ENCODE data around the genes MAF and CENPN.

- PRO-cap, result no peak
- RAMPAGE, long total RNA, 3 experiments, result no peak in any of the 3 experiments
Observed at GRCh38 chr16:78463553-78464408, 364.3 kb downstream of the WWOX start.

DNA sequence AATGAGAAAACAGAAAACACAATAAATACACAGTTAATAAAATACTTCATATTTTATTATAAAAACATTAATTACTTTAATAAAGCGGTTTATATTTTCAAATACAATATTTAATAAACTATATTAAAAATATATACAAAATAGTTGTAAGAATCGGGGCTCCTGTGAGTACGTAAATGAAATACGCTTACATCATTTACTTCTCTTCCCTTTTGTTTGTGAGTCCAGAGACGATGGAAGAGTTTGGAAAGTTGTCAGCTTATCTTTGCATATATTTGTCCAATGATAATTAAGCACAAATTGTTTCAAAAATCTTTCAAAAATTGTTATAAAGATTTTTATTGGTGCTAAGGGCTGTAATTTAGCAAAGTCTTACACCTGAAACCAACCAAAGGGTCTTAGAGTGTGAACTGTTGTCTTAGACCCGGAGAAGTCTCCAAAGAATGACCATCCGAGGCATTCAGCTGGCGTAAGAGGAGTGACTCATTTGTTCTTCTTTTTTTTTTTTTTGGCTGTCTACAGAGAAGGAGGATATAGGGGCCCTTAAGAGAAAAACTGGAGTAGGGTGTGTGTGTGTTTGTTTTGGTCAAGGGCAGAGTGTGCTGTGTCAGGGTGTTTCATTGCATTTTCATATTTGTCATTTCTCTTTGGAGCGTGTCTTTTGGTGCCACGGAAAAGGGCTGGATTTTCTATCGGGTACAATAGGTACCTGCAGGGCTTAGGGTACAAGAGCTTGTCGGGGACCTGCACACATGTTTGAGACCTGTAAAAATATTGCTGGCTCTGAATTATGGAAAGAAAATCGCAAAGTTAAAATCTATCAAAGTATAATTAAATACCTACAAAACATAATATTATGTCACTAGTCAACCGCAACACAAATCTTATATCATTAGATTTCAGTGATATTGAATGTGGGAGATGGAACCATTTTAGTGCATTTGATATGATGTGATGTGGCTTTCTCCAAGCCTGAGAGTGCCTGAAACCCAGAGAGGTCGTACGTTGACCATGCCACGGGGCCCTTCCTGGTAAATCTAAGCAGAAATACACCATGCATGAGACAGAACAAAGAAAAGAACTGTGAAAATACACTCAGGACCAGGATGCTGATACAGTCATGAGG is 508.1 kb downstream of the WWOX start:
- PRO-cap, result no peak
- RAMPAGE, long total RNA, 3 experiments, result no peak in any of the 3 experiments

DNA sequence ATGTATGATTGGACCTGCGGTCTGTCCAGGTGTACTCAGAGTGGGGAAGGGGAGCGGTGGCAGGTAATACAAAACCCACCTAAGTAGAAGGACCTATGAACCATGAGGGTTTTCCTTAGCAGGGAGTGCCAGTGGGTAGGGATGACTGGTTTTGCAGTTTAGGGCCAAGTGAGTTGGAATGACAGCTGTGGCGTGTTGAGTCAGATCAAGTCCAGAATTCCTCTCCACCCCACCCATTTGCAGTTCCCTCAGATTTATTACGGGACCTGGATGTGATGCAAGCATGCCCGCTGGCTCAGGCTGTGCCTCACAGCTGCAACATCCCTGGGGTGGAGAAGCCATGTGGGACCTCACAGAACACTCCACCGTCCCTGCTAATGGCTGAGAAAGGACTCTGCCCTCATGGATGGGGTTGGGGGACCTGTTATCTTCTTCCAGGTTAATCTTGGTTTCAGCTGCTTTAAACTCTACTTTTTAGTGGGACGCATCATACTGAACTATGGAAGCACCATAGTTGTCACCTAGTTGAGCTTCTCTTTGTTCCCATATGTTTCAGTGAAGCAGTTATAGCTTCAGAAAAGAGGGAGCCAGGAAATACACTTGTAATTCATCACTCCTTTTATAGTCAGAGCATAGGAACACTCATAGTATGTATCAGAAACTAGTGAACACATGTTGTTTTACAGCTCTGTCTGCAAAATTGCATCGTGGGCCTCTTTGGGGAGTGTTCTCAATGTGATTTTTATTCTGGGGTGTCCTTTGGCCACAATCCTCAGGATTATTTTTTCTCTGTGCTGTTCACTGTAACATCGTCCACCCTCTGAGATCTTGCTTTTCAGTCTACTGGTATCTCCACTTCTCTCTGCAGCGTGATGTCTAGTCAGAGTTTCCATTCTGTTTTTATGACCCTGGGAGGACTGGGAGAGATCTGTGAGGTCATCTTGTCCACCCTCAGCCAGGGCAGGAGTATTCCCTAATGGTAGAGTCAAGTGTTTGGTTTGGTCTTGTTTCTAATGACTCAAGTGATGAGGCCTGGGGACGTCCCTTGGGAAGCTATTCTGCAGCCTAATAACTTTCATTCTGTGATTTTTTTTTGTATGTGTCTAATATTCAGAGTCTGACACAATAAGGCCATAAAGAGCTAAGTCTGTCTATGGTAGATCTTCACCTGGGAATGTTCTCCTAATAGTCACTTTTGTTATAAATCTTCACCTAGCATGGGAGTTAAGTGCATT is 585.2 kb downstream of the WWOX start:
- PRO-cap, result unidirectional peak, minus-strand start at position 845 of the sequence
- RAMPAGE, long total RNA, 3 experiments, result no peak in any of the 3 experiments

- PRO-cap, result no peak
- RAMPAGE, long total RNA, 3 experiments, result no peak in any of the 3 experiments
Observed at GRCh38 chr16:78796214-78796778, 696.8 kb downstream of the WWOX start.

- PRO-cap, result no peak
- RAMPAGE, long total RNA, 3 experiments, result no peak in any of the 3 experiments
Observed at GRCh38 chr16:78828742-78829615, 729.5 kb downstream of the WWOX start.

- PRO-cap, result no peak
- RAMPAGE, long total RNA, 3 experiments, result no peak in any of the 3 experiments
Observed at GRCh38 chr16:78896107-78896955, 704.2 kb downstream of the MAF start.

DNA sequence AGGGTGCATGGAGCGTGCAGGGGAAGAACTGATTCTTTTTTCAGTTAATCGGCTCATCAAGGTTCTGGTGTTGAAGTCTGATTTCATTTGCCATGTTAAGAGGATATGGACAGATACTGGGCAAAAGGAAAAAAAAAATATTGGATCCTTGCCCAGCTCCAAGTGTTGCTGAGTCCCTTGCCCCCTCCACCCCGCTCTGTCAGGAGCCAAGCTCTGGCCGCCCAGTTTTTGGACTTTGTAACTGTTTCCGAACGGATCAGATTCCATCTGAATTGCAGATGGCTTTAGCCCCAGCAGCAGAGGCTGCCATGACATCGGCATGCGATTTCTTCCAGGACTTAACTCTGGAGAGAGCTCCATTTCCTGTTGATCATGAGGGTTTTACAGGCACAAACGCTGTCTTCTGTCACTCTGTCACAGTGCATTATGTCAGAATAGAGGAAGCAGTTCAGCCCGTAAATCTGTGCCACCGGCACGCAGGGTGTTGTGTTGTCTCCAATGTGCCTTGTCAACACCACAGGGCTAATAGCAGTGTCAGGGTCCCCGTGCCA is 615.6 kb downstream of the MAF start:
- PRO-cap, result no peak
- RAMPAGE, long total RNA, 3 experiments, result no peak in any of the 3 experiments

- PRO-cap, result no peak
- RAMPAGE, long total RNA, 3 experiments, result no peak in any of the 3 experiments
Observed at GRCh38 chr16:79253114-79253679, 347.3 kb downstream of the MAF start.

DNA sequence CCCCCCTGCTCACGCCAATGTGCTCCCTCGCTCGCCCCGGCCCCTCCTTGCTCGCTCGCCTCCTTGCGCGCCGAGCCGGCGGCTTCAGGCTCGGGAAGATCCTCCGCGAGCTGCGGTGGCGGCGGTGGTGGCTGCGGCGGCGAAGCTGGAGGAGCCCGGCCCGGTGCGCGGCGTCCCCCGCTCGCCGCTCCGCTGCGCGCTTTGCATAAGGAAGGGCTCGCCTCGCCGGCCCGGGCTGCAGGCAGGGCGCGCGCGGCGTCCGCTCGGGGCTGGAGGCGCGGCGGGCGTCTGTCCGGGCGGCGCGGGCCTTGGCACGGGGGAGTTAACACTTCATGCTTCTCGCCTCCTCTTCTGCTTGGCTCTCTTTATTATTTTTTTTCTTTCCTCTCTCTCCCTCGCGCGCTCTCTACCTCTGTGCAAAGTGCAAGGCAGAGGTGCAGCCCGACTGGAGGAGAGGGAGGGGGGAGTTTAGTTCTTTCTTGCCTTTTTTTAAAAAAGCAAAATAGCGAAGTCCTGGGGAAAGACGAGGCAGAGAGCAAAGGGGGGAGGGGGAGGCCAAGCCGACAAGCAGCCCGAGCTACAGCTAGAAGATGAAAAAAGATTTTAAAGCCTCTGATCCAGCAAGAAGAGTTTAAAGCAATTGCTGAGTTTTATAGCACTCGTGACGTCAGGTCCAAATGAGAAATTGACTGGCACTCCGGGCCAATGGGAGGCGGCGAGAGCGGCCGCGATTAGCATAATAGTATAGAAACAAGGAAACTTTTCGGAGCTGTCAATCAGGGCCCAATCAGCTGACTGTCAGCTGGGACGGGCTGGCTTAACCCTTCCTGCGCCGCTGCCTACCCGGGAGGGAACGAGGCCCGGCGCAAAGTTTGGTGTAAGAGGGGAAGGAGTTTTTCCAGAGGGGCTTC is at the start of gene MAF:
TSS of gene MAF (minus strand) at position 625 of the 911 bp plus-strand sequence.
- PRO-cap, result bidirectional peak, plus-strand start at position 87 of the sequence, minus-strand start outside the sequence; unidirectional peak, minus-strand start at position 198 of the sequence; unidirectional peak, minus-strand start at position 237 of the sequence; bidirectional peak, plus-strand start at position 775 of the sequence, minus-strand start at position 605 of the sequence
- RAMPAGE, long total RNA, 3 experiments, result start-site peak on the plus strand in 1 of 3 experiments, centred at position 808 of the sequence, 15 reads per replicate; start-site peak on the minus strand in 3 of 3 experiments, centred at positions 608 to 640 of the sequence, 28 to 120 reads per replicate

GRCh38 chr16:79601024-79601485 is 518 bp upstream of the MAF start:
- PRO-cap, result bidirectional peak, plus-strand start at chr16:79601404, minus-strand start at chr16:79601287
- RAMPAGE, long total RNA, 3 experiments, result no peak in any of the 3 experiments

- PRO-cap, result no peak
- RAMPAGE, long total RNA, 3 experiments, result no peak in any of the 3 experiments
Observed at GRCh38 chr16:79639567-79640235, 39.2 kb upstream of the MAF start.

GRCh38 chr16:79712210-79712640 is 111.7 kb upstream of the MAF start:
- PRO-cap, result no peak
- RAMPAGE, long total RNA, 3 experiments, result no peak in any of the 3 experiments

- PRO-cap, result no peak
- RAMPAGE, long total RNA, 3 experiments, result no peak in any of the 3 experiments
Observed at GRCh38 chr16:79850377-79850764, 249.8 kb upstream of the MAF start.

GRCh38 chr16:80023808-80024094 is 423.2 kb upstream of the MAF start:
- PRO-cap, result no peak
- RAMPAGE, long total RNA, 3 experiments, result no peak in any of the 3 experiments

DNA sequence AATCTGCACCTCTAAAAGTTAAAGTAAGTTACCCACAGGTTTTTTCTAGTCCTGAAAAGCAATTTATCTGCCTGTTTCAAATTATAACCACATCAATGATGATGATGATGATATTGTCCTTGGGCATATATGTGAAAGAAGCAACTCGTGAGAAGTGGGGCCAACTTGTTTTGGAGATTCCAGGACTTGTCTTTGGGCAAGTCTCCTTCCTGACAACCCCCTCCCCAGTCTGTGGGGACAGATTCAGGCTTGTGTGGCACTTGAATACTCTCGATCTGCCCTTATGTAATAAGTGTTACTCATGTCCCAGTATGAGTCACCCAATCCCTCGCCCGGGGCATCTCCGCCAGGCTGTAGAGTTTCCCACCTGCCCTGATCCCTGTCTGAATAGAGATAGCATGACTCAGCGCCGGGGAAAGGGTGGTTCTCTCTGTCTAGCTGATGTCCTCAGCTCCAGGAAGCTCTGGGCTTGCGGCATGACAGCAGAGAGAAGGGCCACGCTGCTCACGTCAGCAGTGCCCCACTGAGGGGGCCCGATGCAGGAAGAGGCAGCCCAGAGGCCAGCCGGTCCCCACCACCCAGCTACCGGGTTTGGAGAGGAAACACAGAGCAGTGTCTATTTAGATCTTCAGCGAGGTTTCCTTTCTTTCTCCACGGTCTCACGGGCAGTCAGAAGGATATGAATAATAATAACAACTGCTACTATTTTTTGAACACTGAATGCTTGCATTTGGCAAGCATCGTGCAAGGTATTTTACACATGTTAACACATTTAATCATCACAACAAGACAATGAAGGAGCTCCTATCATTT is 426.6 kb upstream of the MAF start:
- PRO-cap, result bidirectional peak, plus-strand start at position 515 of the sequence, minus-strand start at position 389 of the sequence
- RAMPAGE, long total RNA, 3 experiments, result no peak in any of the 3 experiments

- PRO-cap, result no peak
- RAMPAGE, long total RNA, 3 experiments, result no peak in any of the 3 experiments
Observed at GRCh38 chr16:80076986-80077326, 463.8 kb upstream of the DYNLRB2 start.

DNA sequence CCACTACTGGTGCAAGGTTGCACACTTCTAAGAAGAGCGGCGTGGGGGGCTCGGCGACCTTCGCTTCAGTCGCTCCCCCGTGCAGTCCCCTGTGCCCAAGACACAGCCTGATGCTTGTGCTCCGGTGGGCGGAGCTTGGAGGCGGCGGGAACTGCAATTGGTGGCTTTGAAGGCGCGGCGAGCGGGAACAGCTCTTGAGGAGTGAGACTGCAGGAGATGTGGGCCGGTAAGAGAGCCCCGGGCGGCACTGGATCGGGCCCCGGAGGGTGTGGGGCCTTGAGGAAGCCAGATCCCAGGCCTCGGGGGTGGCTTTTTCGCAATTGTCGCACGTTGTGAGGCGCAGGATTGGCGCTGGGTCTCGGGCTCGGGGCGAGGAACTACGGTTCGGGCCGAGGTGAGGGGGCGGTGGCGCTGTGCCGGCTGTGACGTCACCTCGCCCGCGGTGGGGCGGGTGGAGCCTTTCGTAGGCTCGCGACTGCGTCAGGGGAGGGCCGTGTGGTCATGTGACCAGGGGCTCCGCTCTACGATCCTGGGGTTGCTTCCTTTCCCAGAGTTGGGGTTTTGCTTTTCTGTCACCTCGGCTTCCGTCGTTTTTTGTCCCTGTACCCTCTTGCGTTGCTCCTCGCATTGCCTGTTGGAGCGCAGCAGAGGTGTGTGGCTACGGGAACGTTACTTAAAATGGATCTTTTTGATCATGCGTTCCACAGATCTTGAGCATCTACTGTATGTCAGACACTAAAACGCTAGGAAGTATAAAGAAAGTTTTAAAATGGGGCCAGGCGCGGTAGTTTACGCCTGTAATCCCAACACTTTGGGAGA is at the start of gene CENPN:
TSS of gene CENPN (plus strand) at position 163 of the 819 bp plus-strand sequence.
- PRO-cap, result bidirectional peak, plus-strand start at position 197 of the sequence, minus-strand start outside the sequence; bidirectional peak, plus-strand start at position 510 of the sequence, minus-strand start at position 379 of the sequence
- RAMPAGE, long total RNA, 3 experiments, result start-site peak on the plus strand in 2 of 3 experiments, centred at positions 188 to 195 of the sequence, 27 reads per replicate

GRCh38 chr16:81096765-81097334 is 655 bp upstream of the GCSH start:
- PRO-cap, result no peak
- RAMPAGE, long total RNA, 3 experiments, result no peak in any of the 3 experiments

DNA sequence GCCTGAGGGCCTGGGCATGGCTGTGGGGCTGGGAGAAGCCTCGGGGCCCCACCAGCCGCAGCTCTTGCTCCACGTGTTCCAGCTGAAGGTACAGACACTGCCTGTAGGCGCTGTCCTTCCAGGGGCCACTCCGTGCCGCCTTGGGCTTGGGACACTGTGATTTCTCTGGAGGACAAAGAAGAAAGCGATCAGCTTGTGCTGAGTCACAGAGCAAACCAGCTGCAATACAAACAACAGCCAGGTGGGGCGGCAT is 45.1 kb upstream of the GCSH start:
- PRO-cap, result no peak
- RAMPAGE, long total RNA, 3 experiments, result no peak in any of the 3 experiments

GRCh38 chr16:81237242-81237671 is 1.2 kb upstream of the BCO1 start:
- PRO-cap, result no peak
- RAMPAGE, long total RNA, 3 experiments, result no peak in any of the 3 experiments